IMR-90 (cell line): ENCODE results near the gene LARGE1.

- RRBS = no CpG with 5 or more reads among the region's 1 CpG
CAGE:
- cytosol, long polyA plus RNA = no peak
- long polyA plus RNA = no peak
- nucleus, long polyA plus RNA = no peak
These were observed 82.2 kb downstream of the PISD start for GRCh38 chr22:31579793-31580237.

GRCh38 chr22:31871287-31871736 lies 73.0 kb upstream of the YWHAH start:
- RRBS = no CpG with 5 or more reads among the region's 5 CpGs
CAGE:
- cytosol, long polyA plus RNA = no peak
- long polyA plus RNA = no peak
- nucleus, long polyA plus RNA = no peak

DNA sequence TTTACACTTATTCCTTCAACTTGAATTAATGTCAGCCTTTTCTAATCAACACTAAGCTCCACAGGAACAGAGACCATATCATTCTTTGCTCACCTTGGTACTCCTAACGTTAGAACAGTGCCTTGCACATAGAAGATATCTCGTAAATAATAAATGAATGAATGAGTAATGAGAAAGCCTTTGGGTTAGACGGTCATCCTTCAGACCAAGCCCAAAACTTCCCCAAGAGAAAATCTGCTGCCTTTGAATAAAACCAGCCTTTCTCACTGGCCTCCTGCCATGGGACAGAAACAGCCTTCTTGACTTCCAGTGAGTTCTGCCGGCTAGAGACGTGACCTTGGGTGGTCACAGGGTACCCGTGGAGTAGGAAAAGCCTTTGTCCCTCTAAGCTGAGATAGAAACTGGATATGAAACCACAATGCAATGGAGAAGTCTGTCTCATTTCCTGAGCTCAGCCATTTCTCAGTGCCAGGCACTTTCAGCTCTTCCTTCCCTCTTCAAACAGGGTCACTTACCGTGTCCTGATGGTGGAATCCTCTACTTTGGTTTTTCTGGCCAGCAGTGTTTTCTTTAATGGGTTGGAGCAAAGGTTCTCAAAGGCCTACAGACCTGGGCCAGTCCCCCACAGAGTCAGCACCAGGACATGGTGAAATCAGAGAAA lies 21.2 kb upstream of the YWHAH start:
- RRBS = no CpG with 5 or more reads among the region's 7 CpGs
CAGE:
- cytosol, long polyA plus RNA = no peak
- long polyA plus RNA = no peak
- nucleus, long polyA plus RNA = no peak

DNA sequence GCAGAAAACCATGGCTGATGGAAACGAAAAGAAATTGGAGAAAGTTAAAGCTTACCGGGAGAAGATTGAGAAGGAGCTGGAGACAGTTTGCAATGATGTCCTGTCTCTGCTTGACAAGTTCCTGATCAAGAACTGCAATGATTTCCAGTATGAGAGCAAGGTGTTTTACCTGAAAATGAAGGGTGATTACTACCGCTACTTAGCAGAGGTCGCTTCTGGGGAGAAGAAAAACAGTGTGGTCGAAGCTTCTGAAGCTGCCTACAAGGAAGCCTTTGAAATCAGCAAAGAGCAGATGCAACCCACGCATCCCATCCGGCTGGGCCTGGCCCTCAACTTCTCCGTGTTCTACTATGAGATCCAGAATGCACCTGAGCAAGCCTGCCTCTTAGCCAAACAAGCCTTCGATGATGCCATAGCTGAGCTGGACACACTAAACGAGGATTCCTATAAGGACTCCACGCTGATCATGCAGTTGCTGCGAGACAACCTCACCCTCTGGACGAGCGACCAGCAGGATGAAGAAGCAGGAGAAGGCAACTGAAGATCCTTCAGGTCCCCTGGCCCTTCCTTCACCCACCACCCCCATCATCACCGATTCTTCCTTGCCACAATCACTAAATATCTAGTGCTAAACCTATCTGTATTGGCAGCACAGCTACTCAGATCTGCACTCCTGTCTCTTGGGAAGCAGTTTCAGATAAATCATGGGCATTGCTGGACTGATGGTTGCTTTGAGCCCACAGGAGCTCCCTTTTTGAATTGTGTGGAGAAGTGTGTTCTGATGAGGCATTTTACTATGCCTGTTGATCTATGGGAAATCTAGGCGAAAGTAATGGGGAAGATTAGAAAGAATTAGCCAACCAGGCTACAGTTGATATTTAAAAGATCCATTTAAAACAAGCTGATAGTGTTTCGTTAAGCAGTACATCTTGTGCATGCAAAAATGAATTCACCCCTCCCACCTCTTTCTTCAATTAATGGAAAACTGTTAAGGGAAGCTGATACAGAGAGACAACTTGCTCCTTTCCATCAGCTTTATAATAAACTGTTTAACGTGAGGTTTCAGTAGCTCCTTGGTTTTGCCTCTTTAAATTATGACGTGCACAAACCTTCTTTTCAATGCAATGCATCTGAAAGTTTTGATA lies 12.3 kb downstream of the YWHAH start:
- RRBS = no CpG with 5 or more reads among the region's 19 CpGs
CAGE:
- cytosol, long polyA plus RNA = no peak
- long polyA plus RNA = start-site peak on the minus strand centred at position 749 of the sequence, 718 bp wide, 15 and 64 reads in 2 replicates
- nucleus, long polyA plus RNA = no peak

- RRBS = no CpG with 5 or more reads among the region's 4 CpGs
CAGE:
- cytosol, long polyA plus RNA = no peak
- long polyA plus RNA = no peak
- nucleus, long polyA plus RNA = no peak
These were observed 31.1 kb downstream of the SLC5A1 start for GRCh38 chr22:32074260-32074534.

DNA sequence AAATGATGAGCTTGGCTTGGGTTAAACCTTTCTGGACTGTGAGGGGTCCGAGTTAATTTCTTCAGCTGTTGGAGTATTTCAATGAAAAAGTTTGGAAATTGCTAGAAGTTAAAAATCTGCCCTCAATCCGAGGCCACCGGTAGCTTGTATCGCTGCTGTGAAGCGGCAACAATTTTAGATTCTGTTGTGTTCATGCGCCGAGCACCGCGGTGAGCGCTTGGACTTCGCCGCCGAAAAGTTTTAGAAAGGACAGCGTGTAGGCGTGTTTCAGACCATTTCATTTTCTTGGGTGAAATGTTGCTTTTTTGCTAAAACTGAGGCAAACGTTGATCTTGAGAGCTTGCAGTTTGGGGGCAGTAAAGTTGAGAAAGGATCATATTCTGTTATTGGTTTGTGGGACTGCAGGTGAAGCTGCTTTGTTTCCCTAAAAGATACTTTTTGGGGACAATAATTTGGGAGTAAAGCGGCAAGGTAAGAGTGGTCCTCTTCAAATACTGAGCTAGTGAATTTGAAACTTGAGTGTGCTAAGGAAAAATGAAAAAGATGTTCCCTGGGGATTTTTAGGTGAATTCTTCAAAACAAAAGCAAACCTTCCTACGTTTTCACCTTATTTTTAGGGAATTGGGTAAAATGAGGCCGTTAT lies 997 bp downstream of the FBXO7 start:
- RRBS = no CpG with 5 or more reads among the region's 19 CpGs
CAGE:
- cytosol, long polyA plus RNA = no peak
- long polyA plus RNA = no peak
- nucleus, long polyA plus RNA = no peak

GRCh38 chr22:32512497-32513128 lies 38.0 kb downstream of the FBXO7 start:
- RRBS = no CpG with 5 or more reads among the region's 7 CpGs
CAGE:
- cytosol, long polyA plus RNA = no peak
- long polyA plus RNA = no peak
- nucleus, long polyA plus RNA = no peak

DNA sequence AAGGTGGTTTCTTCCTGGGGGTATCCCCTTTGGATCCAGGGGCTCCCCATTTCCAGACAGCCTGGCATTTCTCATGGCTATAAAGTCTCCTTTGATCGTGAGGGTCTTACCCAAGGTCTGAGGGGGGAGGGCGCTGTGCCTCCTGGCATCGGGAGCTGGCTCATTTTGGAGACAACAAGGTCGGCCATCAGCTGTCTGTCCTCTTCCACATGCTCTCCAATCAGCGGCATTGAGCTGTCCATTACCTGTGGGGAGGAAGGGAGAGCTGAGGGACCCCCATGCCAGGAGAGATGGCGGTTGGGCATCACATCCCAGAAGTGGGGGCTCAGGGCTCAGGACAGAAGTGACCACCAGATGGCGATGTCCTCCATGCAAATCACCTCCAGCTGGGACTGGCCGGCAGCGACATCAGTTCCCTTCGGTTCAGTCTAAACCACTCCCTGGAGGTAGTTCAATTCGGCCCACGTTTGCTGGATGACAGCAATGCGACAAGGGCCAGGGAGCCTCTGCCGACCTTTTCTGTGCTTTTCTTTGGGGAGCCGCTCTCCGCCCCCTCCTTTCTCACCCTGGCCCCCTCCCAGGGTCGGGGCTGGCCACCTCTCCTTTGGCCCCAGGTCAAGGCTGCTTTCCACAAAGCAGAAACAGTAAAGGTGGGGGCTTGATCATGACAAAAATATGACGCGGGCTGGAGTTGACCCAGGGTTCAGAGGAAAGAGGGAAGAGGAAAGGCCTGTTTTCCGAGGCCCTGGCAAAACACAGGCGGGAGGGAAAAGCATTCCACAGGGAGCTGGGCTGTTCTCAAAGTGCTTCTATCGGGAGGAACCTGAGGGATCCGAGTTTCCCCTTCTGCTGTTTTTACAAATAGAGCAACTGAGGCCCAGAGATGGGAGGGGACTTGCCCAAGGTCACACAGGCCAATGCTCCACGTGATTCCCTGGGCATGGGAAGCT lies 54.4 kb downstream of the FBXO7 start:
- RRBS = no CpG with 5 or more reads among the region's 24 CpGs
CAGE:
- cytosol, long polyA plus RNA = no peak
- long polyA plus RNA = no peak
- nucleus, long polyA plus RNA = no peak

- RRBS = no CpG with 5 or more reads among the region's 22 CpGs
CAGE:
- cytosol, long polyA plus RNA = no peak
- long polyA plus RNA = no peak
- nucleus, long polyA plus RNA = no peak
These were observed 68.2 kb downstream of the FBXO7 start for GRCh38 chr22:32542485-32543536.

GRCh38 chr22:32621820-32622415 lies 147.3 kb downstream of the FBXO7 start:
- RRBS = no CpG with 5 or more reads among the region's 8 CpGs
CAGE:
- cytosol, long polyA plus RNA = no peak
- long polyA plus RNA = no peak
- nucleus, long polyA plus RNA = no peak

DNA sequence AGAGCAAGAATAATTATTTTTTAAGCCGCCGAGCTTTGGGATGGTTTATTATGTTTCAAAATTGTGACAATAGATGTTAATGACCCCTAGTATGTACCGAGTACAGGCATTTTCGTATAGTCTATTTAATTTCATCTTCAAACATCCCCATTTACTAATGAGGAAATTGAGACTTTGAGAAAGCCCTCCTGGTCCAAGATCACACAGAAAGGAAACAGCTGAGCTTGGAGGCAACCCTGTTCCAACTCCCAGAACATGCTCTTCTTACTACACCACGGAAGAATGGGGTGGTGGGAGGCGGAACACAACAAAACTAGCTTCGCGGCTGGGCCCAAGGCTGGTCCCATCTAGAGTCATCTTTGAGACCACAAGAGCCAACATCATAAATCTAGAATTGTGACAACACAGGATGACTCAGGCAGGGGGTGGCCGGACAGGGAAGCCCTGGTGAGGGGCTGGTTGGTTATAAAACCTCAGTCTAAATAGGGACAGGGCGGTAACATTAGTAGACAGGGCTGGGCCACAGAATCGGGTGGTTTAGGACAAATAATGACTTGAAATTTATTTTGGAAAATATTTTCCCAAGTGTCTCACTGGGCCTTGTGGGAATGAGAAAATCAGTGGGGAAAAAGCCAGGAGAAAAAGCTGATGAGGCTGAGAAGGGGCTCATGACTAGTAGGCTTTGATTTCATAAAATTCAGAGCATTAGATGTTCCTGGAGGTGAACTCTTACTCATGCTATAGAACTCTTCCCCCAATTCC lies 152.0 kb upstream of the TIMP3 start:
- RRBS = no CpG with 5 or more reads among the region's 11 CpGs
CAGE:
- cytosol, long polyA plus RNA = no peak
- long polyA plus RNA = no peak
- nucleus, long polyA plus RNA = no peak

DNA sequence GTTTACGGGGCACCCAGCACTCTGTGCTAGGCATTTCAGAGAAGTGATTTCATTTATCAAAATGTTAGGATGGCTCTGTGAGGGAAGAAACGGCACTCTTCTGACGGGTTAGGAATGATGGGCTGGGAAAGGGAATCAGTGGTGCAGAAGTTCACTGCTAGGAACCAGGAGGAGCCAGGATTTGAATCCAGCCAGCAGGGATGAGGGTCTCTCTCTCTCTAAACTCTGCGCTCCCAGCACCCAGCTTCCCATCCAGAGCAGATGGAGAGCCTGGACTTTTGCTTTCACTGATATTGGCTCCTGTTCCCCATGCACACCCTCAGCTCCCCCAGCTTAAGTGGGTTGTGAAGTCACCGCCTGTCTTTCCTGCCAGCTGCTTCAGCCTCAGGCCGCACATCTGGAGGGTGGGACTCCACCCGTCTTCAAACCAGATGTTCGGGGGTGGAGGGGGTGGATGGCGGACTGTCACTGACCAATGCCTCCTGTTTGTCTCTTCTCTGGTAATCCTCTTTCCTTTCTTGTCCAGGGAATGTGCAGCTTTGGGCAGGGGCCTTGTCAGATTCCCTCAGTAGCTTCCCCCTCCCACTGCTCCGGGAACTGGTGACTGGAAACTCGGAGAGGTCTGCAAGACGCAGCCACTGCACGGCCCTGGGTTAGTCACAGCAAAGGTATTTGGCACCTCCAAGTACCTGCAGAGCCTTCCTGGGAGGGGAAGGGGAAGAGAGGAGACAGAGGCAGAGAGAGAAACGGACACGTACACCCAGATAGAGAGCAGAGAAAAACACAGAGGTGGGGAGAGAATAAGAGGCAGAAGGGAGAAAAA lies 56.3 kb upstream of the TIMP3 start:
- RRBS = no CpG with 5 or more reads among the region's 15 CpGs
CAGE:
- cytosol, long polyA plus RNA = no peak
- long polyA plus RNA = no peak
- nucleus, long polyA plus RNA = no peak

DNA sequence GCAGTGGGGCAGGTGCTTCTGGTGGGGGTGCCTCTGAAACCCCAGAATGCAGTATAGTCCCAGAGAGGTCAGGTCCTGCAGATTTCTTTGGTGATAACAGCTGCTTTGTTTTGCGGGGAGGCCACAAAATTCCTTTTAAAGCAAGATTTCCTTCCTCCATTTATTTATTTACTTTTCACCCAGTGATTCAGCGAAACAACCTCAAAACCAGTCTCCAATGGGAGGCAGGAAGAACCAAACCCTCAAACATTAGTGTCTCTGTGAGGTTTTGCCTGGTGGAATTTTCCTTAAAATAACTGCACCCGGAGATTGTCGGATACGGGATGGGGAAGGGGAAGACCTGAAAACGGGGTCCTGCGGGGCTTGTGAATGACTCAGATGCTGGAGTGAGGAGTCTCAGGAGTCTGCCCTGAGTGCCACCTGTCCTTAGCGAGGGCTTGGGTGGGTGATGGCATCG lies 39.9 kb upstream of the TIMP3 start:
- RRBS = no CpG with 5 or more reads among the region's 9 CpGs
CAGE:
- cytosol, long polyA plus RNA = no peak
- long polyA plus RNA = no peak
- nucleus, long polyA plus RNA = no peak

GRCh38 chr22:32800593-32801228 lies 794 bp upstream of the TIMP3 start:
- RRBS = no CpG with 5 or more reads among the region's 7 CpGs
CAGE:
- cytosol, long polyA plus RNA = no peak
- long polyA plus RNA = no peak
- nucleus, long polyA plus RNA = no peak

DNA sequence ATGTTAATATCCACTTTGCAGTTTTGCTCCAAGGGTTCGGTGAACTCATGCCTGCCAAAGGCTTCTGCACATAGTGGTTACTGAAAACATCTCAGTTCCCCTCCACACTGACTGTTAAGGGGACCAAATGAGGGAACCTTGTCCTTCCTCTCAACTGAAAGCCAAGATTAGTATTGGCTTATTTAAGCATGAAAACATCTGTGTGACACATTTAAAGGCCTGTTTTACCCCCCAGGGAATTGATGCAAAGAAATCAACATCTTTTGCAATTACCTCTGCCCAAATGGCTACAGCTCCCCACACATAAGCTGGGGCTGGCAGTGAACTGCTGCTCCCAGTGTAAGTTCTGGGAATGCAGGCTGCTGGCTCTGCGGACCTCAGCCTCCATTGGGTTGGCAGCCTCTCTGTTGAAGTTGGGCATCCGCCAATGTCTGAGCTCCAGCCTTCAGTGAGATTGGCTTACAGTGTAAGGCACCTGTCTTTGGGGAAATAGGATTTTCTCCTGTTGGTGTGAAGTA lies 213.3 kb upstream of the SYN3 start:
- RRBS = no CpG with 5 or more reads among the region's 3 CpGs
CAGE:
- cytosol, long polyA plus RNA = no peak
- long polyA plus RNA = no peak
- nucleus, long polyA plus RNA = no peak

DNA sequence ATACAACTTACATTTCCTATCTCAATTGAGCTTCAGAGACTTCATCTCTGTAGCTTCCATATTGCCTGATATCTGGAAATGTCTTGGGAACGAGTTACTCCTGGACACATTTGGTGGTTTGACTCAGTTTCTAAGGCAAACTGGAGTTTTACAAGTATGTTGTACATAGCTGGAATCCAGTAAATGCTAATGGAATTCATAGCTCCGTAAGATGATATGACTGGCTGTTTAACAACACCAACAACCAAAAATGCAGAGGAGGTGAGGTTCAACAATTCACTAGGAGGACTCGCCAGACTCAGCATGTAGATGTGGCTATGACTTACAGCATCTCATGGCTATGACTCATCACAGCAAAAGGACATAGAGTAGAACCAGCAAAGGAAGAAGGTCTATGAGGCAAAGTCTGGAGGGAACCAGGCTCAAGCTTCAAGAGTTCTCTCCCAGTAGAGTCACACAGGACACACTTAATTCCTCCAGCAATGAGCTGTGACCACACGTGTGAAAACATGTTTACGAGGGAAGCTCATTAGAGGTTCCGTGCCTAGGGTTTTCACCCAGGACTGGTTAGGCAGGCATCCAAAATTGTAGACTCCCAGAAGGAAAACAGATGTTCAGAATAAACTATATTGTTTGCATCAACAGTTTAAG lies 116.9 kb downstream of the LARGE1 start:
- RRBS = no CpG with 5 or more reads among the region's 6 CpGs
CAGE:
- cytosol, long polyA plus RNA = no peak
- long polyA plus RNA = no peak
- nucleus, long polyA plus RNA = no peak

DNA sequence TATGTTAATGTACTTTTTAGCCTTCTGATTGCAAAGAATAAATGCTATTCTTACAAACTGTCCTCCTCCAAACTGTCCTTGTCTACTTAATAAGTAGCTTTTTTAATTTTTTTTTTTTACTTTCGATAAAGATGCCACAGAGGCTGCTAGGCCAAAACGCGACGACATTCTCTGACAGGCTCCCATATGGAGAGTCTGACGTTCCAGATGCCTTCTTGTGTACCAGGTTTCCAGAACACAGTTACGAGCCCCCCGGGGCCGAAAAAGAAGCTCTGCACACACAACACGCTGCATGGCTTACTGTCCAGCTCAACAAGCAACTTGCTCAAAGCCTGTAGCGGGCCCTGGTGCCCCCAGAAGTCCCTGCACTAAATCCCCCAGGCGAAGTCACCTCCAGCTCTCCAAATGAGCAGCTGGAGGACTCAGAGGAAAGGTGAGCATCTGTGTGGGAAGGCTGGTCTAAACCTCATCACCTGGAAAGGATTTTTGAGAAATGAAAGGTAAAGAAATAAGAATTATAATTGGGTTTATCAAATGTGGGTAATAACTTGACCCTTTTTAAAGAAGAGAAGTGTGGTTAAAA lies 39.2 kb downstream of the LARGE1 start:
- RRBS = no CpG with 5 or more reads among the region's 11 CpGs
CAGE:
- cytosol, long polyA plus RNA = no peak
- long polyA plus RNA = no peak
- nucleus, long polyA plus RNA = no peak

DNA sequence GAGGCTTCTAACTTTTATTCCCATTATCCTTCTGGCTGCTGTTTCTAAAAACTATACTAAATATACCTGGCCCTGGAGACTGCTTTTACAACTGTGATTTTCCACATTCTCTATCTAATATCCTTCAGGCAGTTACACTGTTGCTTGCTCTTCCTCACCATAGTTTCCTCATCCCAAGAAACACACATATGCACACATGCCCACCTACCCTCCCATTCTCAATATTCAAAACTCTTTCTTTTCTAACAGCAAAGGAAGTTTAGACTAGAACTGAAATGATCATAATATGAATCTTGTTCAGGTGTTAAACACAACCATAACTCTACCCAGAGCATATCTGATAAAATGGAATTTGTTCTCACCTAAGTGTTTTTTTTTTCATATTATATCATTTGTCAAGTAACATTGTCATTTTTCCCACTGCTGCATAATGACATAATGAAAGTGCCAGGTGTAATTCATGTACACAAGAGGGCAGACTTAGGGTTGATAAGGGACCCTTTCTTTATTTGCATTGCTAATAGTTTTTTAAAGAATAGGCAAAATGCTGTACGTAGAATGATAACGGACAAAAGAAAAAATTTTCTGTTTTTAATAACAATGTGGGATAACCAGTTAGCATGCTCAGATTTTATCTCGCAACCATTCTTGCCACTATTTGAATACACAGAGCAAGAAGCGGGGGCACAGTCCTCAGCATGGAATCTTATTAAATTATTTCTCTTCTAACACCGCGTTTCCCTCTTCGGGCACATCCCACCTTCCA lies 5.0 kb downstream of the LARGE1 start:
- RRBS = no CpG with 5 or more reads among the region's 7 CpGs
CAGE:
- cytosol, long polyA plus RNA = no peak
- long polyA plus RNA = no peak
- nucleus, long polyA plus RNA = no peak

- RRBS = 1% methylated on average over 106 of the region's 157 CpGs
CAGE:
- cytosol, long polyA plus RNA = no peak
- long polyA plus RNA = no peak
- nucleus, long polyA plus RNA = no peak
These were observed at the start of gene LARGE1 for GRCh38 chr22:33919902-33920959. TSS of gene LARGE1 (minus strand) at chr22:33920476.

- RRBS = no CpG with 5 or more reads among the region's 7 CpGs
CAGE:
- cytosol, long polyA plus RNA = no peak
- long polyA plus RNA = no peak
- nucleus, long polyA plus RNA = no peak
These were observed 42.2 kb upstream of the LARGE1 start for GRCh38 chr22:33962502-33962846.